Helper T cell (primary cell): ENCODE results near the gene F13A1.

DNA sequence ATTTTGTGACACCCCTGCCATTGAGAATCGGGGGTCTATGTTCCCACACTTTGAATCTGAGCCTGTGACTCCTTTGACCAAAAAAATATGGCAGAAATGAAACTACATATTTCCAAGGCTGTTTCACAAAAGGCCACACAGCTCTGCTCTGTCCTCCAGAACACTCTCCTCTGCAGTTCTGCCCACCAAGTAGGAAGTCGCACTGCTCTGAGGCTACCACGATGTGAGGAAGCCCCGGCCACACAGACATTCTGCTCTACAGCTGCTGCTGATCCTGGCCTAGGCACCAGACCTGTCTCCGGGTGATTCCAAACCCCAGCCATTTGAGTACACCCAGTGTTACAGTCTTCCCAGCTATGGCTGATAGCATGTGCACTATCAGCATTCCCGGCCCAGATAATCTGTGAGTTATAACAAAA lies 85.1 kb downstream of the LYRM4 start:
- PRO-cap, 2 experiments, result no peak in any of the 2 experiments

GRCh38 chr6:5447476-5448122 lies 186.3 kb downstream of the FARS2 start:
- PRO-cap, 2 experiments, result no peak in any of the 2 experiments

DNA sequence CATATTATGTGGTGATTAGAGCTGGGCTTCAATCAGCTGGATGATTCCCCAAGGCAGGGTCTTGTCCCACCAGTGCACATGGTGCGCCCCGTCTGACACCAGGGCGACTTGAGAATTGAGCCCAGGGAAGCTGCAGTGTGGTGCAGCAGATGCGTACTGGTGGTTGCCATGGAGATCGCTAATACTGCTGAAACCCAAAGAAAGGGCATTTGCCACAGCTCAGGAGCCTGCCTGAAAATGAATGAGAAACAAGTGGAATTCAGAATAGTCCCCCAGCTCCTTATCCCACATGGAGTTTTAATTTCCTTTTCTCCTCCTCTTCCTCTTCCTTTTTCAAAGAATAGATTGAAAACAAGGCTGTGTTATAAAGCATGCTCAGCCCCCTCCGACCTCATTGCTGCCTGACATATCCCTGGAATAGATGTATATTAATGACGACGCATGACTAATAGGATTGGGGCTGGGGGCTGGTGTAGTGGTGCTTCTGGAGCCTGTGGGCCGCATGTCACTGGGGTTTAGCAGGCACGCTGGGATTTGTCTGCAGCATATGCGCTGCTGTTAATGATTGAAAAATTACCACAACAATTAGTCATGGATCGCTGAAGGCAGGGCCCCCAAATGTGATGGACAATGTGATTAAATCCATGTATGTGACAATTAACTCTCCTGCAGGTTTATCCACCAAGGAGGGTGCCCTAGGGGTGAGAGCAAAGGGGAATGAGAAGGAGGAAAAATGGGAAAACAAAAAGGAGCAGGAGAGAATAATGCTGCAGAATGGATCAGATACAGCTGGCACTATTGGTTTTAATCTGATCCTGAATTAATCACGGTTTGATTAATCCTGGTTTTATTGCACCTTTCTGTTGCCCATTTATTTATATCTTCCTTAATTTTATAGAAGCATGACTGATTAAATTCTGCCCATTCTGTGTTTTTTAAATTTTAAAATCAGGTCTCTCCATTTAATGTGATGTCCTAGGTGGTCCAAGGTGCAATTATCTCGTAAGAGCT lies 210.7 kb downstream of the FARS2 start:
- PRO-cap, 2 experiments, result no peak in any of the 2 experiments

DNA sequence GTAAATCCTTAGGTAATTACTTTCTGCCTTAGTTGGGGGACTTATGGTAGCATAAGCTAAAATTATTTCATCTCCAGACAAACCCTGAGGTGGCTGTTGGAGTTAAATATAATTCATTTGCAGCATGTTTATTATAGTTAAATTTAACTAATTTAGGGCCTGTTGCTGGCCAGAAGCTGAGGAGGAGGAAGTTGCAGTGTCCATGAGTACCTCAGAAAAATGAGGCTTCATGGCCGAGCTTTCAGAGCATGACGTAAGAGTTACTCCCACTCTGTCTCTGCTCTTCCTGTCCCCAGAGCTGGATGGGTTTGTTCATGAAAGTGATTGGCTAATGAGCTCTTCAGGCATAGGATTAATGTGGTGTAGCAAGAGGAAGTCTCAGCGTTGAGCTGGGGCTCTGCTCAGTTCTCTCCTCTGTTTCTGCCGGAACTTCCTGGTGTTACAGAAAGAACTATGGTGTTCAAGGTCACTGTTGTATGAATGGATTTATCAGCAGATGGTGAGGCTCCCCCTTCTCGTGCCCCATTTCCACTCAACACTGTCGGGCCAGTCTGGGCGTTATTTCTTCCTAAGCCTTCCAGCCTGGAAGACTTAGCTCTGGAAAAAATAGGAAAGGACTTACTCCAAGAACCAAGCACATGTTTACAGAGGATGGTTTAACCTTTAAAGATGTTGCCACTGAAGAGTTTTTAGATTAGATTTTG lies 335.5 kb downstream of the NRN1 start:
- PRO-cap, 2 experiments, result peak in 2 of 2 experiments; most common plus-strand start position 400 of the sequence (in 1); most common minus-strand start position 220 of the sequence (in 2)

- PRO-cap, 2 experiments, result no peak in any of the 2 experiments
Measured at GRCh38 chr6:6320395-6321224, at the start of gene F13A1. Gene F13A1, minus strand, starts transcription at chr6:6320662.

DNA sequence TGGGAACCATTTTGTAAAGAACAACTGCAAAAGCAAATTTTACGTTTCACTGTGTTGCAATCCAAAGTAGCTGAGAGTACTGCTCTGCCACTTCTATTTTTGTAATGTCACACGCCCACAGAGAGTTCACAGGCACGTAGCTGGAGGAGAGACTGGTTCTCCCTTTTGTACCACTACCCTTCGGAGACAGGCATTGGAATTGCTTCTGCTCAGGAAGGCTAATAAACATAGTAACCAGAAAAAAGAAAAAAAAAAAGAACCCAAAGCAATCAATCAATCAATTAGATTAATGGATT lies 75.4 kb upstream of the F13A1 start:
- PRO-cap, 2 experiments, result no peak in any of the 2 experiments

DNA sequence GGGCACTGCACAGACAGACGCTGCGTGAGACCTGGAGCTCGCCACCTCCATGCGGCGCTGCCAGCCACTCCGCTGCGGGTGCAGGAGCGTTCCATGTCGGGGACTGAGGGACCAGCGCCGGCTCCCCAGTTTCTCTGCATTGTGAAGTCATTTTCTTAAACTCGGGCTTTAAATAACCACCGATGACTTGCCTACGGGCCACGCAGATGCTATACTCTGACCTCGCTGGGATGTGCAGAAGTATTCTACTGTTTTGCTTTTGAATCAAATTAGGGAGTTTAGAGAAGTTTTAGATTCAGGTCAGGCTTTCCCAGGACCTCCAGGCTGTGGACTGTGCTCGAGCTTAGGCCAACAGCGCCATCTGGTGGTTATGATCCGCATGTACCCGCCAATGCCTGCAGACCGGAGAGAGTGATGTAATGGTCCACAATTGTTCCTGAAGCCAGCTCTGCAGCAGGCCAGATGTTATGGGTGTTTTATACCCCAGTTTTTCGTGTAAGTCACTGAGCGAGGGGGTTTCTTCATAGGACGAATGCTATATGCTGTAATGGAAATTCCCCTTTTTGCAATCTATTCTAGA lies 41.6 kb upstream of the LY86 start:
- PRO-cap, 2 experiments, result no peak in any of the 2 experiments

DNA sequence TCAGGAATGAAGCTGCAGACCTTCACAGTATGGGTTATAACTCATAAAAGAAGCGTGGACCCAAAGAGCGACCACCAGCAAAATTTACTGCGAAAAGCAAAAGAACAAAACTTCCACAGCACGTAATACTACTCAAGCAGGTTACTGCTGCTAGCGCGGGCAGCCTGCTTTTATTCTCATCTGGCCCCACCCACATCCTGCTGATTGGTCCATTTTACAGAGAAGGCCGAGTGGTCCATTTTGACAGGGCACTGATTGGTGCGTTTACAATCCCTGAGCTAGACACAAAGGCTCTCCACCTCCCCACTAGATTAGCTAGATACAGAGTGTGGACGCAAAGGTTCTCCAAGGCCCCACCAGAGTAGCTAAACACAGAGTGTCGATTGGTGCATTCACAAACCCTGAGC lies 17.4 kb downstream of the LY86 start:
- PRO-cap, 2 experiments, result no peak in any of the 2 experiments

GRCh38 chr6:6723936-6724181 lies 135.3 kb downstream of the LY86 start:
- PRO-cap, 2 experiments, result no peak in any of the 2 experiments

DNA sequence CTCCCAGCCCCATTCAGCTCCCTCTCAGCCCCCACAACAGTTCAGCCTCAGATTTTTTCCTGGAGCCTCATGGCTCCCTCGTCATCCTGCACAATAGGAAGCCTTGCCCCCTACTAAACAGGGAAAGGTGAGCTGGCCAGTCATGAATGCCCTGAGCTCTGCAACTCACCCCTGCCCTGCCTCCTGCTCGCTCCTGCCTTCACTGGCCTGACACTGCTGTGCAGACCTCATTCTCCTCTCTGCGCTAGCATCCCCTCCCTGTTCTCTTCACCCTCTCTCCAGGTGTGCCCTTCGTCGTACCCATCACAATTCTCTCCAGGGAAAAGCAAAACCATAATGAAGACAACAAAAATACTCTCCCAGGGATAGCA lies 145.3 kb downstream of the LY86 start:
- PRO-cap, 2 experiments, result no peak in any of the 2 experiments

- PRO-cap, 2 experiments, result no peak in any of the 2 experiments
Measured at GRCh38 chr6:6738723-6739232, 150.3 kb downstream of the LY86 start.

GRCh38 chr6:6824998-6825637 lies 236.6 kb downstream of the LY86 start:
- PRO-cap, 2 experiments, result no peak in any of the 2 experiments

- PRO-cap, 2 experiments, result no peak in any of the 2 experiments
Measured at GRCh38 chr6:6881657-6882354, 226.0 kb upstream of the RREB1 start.

DNA sequence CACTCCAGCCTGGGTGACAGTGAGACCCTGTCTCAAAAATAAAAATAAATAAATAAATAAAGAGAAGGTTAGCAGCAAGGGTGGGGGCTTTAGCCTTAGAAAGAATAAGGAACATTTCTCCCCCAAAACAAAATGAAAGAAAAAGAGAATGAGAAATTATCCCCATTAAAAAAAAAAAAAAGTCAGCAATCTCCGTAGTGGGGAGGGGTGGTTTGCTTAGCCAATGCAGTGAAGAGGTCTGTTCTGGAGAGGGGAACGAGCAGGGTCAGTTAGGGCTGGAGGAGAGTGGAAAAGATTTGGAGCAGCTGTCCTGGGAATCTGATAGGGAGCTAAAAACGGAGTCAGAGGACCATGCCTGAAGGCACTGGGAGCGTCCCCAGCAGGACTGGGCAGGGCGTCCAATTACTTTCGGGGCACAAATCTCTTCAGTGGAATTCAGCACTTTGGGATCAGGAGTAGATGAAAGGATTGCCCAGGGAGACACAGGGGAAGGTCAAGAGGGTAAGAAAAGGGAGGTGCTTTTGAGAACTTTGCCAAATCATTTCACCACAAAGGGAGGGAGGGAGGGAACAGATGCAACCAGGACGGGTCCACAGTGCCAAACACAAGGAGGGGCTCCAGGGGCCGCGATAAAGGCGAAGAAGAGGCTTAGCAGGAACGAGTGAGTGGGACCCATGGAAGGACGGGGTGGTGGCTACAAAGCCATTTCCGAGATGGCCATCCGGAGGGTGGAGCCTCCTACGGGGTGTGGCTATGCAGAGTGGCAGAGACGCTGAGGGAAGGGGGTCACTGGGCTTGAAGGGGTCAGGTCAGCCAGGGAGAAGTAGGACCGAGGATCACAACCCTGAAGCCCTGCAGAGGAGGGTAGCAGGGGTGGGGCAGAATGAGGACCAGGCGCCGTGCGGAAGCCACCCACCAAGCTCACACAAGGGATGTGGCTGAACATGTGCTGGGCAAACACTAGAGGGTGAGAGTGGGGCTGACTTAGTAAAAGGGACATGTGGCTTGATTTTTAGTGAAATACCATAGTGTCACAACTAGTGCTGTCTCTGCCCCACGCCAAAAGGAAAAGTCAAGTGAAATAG lies 180.1 kb upstream of the RREB1 start:
- PRO-cap, 2 experiments, result no peak in any of the 2 experiments

DNA sequence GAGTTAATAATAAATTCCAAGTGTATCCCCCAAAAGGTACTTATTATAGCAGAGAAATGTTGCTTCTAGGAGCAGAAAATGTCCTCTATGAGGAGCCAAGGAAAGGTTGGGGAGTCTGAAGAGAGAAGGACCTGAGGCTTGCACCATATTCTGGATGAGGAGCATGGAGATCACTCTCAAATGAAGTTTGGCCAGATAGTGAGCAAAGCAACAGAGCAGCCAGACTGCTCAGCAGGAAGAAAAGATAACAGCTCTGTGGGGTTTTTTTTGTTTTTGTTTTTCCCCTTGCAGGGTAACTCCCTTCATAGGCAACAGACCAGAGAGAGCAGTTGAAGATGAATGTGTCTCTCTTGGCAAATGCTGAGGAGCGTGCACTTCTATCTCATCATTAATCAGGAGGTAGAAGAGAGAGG lies 66.4 kb upstream of the RREB1 start:
- PRO-cap, 2 experiments, result no peak in any of the 2 experiments

GRCh38 chr6:7087041-7087398 lies 20.7 kb upstream of the RREB1 start:
- PRO-cap, 2 experiments, result no peak in any of the 2 experiments

DNA sequence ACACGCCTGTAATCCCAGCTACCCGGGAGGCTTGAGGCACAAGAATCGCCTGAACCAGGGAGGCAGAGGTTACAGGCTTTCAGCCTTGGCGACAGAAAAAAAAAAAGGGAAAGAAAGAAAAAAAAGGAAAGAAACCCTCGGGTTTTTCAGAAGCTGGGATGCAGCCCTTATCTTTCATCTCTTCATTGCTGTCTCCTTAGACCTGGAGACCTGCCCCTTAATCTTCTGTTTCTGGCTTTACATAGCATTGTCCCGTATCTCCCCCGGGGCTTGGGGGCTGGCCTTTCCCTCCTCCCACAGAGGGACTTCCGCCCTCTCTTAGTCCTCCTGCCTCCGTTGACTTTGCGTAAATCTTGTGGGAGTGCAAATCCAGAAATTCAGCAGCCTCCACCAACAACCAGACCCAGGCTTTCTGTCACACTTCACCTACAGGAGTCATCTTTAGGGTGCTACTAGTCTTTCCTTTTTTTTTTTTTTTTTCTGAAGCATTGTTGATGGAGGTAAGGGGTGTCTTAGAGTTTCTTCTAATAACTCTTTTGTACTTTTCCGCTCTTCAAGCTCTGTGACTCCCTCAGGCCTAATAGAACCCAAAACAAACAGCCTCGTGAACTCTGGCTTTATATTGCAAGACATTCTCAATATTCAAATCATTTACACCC lies 66.1 kb downstream of the RREB1 start:
- PRO-cap, 2 experiments, result no peak in any of the 2 experiments

DNA sequence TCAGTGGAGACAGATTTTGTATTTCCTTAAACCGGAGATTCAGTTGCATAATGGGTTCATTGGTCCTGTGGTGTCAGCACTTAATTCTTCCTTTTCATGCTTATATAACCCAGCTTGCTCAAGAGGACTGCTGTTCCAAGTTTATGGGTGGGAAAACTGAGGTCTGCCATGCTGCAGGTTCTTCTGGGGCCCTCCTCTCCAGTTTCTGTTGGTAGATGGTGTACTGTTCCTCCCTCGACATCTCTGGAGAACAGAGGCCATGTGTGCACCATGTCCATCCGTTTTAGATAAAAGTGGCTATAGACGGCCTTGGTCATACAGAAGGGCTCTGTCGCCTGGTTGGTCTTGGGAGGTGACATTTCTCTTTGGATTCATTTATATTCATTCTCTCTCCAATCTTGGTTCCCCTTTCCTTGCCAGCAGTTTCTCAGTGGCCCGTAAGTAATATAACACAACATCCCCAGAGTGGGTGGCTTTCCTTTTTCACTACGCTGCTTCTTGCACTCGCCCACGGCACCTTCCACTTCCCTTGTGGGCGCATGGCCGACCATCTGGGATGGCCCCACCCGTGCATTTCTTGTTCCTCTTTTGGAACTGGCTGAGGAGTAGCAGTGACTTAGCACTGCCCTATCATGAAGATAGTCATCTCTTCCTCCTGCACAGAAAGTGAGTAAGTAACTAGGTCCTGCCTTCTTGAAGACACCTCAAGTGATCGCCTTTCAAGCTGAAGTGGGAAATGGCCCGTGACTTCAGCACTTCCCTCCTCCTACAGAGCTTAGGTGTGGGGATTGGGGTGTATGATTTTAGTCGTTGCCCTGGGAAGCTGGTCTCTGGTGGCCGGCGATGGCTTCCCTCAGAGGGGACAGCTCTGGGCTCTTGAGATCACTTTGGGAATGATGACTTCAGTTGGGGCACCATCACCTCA lies 94.2 kb downstream of the RREB1 start:
- PRO-cap, 2 experiments, result no peak in any of the 2 experiments

GRCh38 chr6:7203777-7204648 lies 96.3 kb downstream of the RREB1 start:
- PRO-cap, 2 experiments, result no peak in any of the 2 experiments

- PRO-cap, 2 experiments, result no peak in any of the 2 experiments
Measured at GRCh38 chr6:7214873-7215702, 97.9 kb downstream of the SSR1 start.